Pericardium fibroblast (primary cell): ENCODE data around the genes CERS1 and COPE.

DNA sequence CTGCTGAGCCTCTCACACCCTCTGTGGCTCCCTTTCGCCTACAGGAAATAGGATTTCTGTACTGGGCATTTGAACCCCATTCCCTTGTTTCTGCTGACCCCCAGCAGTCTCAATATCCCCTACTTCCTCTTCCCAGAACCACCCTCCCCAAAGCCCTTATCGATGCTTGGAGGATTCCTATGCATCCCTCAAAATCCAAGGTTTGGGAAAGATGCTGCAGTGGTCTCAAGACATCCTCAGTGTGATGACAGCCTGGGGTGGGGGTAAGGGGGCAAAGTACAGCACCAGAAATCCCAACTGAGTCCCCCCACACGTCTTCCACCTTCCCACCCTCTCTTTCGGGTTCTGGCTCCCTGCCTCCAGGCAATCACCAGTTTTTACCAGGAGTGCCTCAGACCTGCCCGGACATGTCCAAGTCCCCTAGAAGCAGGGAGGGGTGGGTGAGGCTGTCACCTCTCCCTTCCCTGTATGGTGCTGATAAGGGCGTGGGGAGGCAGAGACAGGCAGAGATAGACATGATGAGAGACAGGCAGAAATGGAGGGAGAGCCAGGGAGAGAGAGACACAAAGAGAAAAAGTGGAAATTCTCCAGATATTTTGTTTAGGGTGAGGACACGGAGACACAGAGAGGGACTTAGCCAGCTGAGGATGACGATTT lies 12.3 kb upstream of the GDF15 start:
- RAMPAGE, long total RNA: no peak

- RAMPAGE, long total RNA: no peak
Measured at GRCh38 chr19:18435938-18436651, 1.8 kb downstream of the ISYNA1 start.

- RAMPAGE, long total RNA: no peak
Measured at GRCh38 chr19:18440291-18440859, 2.4 kb upstream of the ISYNA1 start.

DNA sequence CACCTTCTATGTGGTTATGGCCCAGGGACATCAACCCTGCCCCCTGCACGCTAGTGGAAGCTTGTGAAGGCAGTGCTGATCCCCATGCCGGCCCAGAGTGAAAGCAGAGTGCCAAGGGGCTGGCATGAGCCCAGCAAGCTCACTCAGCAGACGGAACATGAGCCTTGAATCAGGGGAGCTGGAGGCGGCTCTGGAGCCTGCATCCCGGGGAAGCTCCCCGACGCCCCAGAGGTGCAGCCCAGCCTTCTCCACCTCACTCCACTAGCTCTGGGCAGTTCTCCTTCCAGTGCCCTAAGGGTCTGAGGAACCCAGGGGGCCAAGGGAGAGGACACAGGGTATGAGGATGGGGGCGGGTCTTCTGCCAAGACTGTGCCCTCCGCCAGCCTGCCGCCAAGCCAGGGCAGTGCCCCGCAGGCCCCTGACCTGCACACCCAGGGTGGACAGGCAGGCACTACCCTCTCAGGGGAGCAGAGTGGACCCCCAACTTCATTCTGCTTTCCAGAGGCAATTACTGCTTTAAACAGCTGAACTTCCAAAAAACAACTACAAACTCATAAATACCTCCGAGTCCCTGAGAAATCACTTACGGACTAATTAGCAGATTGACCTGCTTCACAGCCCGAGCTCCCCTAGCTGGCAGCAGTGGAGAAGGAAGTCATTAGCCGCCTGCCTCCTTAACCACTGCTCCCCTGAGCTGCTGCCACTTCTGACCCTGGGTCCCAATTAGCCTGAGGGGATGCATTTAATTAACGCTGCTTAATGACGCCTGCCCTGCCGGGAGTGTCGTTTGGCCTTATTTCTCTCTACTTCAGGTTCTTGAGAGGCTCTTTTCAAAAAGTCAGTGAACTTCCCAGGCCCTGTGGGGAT lies 19.3 kb upstream of the ISYNA1 start:
- RAMPAGE, long total RNA: no peak

GRCh38 chr19:18465092-18465514 lies 27.2 kb upstream of the ISYNA1 start:
- RAMPAGE, long total RNA: no peak

GRCh38 chr19:18486253-18486845 lies 35.5 kb downstream of the ELL start:
- RAMPAGE, long total RNA: no peak

DNA sequence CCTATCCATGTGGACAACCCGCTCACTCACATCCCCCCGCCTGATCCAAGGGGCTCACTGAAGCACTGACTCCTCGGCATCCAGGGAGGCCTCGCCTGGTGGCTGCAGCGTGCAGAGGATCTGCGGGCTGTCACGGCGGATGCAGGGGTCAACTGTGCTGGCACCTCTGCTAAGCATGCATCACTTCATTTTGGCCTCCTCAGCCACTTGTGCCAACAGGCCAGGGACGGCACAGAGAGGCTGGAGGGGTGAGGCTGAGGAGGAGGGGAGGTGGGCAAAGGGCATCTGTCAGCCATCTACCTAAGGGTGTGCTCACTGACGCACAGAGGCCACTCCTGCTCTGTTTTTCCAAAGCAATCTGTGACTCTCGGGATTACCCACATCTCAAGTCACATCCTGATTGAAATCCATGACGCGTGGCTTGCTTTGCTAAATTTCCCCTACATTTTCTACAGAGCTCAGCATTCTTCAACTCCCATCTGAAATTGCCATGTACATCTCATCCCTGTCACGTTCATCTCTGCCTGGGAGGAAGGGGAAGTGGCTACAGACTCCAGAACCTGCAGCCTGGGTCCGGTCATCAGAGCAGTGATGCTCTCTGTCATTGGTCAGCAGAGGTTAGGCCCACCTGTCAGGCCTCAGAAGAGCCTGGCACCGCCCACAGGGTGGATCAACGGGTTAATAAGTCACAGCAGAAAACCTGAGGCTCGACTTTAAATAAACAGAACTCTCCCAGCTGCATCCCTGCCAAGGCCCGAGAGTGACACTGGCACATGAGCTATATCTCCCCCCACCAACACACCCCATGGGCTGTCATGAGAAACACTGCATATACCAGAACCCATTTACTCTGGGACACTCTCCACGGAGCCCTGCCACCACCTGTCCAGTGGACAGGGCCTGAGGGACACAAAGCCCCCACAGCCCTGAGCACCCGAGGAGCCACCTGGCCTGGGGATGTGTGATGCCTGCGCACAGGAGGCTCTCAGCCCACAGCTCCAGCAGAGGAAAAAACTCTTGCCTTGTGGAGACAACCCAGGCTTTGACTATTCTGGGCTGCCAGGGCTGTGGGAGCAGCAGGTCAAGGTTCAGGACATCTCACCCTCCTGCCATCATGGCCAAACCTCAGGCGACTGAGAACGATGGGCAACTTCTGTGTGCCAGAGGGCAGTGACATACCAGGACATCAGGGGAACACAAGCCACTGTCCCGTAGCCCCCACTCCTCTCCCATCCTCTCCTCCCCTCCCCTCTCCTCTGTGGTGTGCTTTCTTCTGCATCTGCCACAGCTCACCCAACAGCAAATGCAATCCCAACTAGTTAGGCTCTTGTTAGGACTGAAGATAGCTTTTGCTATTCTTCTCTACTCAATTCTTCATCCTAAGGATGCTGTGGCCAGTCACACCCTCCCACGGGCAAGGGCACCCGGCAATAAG lies 17.4 kb downstream of the ELL start:
- RAMPAGE, long total RNA: no peak

GRCh38 chr19:18507576-18508433 lies 14.1 kb downstream of the ELL start:
- RAMPAGE, long total RNA: no peak

- RAMPAGE, long total RNA: no peak
Measured at GRCh38 chr19:18519769-18520476, 1.9 kb downstream of the ELL start.

DNA sequence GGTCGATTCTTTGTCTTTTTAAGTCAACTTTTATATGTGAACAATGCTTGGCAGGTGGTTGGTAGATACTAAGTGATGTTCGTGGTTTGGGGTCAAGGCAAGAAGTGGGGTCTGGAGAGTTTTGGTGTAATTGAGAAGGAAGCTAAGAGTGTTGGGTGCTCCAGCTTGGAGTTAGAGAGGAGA lies 860 bp downstream of the UBA52 start:
- RAMPAGE, long total RNA: no peak

DNA sequence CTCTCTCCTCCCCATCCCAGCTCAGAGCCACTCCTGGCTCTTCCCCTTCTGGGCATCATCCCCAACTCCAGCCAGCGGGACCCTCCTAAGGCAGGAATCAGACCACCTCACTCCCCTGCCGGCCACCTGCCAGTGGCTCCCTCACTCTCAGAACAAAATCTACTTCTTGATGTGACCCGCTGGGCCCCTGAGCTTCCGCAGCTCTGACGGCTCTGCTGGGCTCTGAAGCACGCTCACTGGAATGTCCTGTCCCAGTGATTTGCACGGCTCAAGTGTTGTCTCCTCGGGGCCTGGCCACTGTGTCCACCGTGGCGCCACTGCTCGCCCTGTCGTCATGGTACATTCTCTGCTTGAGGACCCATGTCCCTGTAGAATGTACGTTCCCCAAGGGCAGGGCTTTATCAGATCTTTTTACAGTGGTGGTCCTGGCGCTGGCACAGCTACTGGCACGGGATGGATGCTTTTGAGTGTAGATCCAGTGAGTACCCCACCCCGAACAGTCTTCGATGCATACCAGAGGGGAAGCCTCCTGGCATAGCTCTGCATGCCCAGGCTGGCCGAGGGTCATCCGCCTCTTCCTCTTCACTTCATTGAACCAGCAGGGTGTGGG lies 12.1 kb downstream of the KLHL26 start:
- RAMPAGE, long total RNA: no peak

DNA sequence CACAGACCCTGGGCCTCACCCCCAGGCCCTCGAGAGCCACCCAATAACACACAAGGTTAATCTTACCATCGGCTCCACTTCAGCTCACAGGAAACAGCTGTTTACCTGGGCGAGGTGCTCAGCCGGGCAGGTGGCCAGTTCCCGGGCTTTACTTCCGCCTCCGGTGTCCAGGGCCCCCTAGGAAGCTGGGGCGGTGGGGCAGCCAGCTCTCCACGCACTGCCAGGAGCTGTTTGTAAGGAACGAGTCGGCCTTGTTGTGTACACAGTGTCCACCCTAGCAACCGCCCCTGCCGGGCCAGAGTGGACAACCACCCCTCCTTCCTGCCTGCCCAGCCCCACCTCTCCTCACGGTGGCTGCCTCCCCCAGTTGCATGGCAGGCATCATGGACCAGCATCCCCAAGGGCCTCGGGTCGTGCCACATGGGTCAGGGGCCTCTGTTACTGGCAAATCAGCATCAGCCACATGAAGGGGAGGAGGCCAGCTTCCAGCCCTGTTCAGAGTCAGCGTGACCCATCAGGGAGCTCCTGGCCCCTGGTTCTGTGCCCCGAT lies 49.3 kb downstream of the COMP start:
- RAMPAGE, long total RNA: no peak

DNA sequence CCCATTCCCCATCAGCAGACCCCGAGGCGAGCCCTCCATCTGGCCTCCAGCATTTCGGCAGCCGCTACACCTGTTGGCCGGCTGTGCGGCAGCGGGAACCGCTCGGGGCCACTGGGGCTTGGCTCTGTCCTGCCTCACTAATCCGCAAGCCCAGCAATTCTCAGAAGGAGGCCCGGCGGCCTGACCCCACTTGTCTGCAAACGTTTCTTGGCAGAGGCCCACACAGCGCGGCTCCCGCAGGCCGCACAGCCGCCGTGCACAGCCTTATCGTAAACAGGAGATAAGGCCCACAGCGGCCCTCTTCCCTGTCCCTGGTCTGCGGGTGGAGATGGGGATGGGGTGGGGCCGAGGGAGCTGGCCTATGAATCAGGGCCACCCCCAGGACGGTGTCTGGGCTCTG lies 47.9 kb downstream of the COMP start:
- RAMPAGE, long total RNA: no peak

DNA sequence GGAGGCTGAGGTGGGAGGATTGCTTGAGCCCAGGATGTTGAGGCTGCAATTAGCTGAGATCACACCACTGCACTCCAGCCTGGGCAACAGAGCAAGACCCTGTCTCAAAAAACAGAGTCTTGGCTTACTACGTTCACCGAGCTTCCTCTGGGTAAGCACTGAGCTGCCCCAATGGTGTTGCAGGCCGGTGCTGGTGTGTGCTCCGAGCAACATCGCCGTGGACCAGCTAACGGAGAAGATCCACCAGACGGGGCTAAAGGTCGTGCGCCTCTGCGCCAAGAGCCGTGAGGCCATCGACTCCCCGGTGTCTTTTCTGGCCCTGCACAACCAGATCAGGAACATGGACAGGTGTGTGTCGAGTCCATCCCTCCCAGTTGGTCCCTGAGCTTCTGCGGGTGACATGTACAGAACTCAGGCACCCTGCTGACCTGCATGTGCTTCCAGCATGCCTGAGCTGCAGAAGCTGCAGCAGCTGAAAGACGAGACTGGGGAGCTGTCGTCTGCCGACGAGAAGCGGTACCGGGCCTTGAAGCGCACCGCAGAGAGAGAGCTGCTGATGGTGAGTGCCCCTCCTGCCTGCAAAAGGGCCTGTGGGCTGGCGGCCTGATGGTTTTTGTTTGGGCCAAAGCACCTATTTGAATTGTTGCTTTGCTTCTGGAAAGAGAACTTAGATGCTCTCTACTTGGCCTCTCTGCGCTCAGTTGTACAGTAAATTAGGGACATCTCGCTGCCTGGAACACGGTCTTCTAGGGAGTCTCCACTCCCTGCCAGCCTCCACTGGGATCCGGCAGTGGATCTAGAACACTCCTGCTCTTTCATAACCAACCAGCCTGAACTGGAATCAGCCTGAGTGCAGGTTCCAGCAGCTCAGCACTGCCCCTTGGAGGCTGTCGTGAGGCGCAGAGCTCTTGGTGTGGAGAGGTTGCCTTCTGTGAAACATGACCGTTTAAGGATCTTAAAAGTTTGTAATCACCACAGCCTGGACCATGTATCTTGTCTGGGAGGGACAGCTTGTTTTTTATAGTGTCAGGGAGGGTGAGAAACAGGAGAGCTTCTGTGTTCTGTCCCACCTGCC lies 24.3 kb downstream of the UPF1 start:
- RAMPAGE, long total RNA: no peak

DNA sequence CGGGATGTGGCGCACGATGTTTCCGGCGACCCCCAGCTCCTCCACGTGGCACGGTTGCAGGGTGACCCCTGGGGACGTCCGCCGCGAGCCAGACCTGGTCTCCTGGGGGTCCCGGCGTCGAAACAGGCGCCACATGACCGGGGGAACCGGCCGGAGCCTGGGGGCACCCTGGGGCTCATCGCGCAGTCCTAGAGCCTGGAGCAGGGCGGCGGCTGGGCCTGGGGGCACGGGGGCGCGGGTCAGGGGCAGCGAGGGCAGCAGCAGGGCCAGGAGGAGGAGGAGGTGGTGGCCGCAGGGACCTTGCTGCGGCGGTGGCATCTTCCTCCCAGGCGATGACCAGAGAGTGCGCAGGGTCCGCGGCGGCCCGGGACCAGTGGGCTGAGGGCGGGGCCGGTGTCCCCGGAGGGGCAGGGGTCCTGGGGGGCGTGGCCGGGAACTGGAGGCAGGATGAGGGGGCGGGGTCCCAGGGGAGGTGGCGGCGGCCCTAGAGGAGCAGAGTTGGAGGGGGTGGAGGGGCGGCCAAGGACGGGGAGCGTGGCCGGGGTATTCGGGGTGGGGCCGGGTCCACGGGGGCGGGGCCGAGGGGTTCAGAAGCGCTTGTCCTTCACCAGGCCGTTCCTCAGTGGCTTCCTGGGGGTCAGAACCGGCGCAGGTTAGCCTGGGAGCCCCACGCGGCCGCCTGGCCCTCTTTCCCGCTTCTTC lies 25.8 kb downstream of the CERS1 start:
- RAMPAGE, long total RNA: no peak

DNA sequence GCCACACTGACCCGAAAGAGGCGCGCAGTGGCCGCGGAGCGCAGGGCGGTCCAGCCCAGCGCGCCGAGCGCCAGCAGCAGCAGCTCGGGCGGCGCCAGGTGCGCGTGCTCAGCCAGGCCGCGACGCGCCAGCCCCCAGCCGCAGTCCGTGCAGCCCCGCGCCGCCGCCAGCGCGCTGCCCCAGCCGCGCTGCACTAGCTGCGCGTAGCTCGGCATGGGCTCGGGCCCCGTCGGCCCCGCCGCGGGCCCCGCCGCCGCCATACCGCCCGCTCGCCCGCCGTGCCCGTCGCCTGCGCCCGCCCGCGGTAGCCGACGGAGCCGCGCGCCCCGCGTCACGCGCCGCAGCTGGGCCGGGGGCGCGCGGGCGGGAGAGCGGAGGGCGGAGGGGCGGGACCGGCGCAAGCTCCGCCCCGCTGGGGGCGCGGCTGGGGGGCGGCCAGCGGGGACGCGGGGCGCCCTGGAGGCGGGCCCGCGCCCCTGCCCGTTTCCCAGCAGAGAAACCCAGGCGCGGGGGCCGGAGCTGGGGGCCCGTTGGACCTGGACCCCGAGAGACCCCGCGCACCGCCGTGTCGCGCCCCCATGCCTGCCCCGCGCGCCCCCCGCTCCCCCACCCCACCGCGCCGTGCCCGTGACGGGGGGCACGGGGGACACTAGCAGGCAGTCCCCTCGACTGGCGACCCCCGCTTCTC lies at the start of gene CERS1:
TSS of gene CERS1 (minus strand) at position 346 of the 688 bp plus-strand sequence.
- RAMPAGE, long total RNA: no peak

DNA sequence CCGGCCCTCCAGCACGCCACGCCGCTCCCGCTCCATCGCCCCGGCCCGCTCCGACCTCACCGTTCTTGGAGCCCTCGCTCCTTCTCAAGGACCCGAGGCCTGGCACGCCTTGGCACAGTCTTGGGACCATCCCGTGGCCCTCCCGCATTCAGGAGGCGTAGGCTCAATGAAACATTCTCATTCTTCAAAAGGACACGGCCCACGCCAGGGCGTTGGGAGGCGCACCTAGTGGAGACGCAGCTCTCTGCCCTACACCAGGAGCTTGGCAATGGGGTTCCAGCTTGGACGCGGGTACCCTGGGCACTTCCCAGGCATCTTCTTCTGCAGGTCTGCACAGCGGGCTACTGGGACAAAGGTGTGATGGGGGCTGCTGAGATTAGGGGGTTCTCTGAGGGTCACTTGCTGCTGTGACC lies 549 bp upstream of the CERS1 start:
- RAMPAGE, long total RNA: no peak

DNA sequence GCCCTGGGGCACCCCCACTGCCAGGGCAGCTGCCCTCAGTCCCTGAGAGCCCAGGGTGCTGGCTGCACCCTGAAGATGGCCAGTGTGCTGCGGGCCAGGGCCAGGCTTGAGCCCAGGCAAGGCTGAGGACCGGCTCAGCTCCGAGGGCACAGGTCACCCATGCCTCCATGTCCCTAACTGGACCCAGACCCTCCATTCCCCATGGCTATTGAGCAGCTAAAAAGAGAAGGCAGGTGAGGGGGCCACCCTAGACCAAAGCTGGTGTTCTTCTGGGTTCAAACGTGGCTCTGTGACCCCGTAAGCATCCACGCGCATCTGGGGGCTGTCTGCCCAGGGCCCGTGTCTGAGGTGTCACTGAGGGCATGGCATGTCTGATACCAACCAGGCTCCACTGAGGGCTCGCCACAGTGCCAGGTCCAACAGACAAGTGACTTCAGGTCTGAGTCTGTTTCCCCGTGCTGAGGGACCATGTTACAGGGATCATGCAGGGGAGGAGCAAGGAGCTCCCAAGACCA lies 11.6 kb downstream of the COPE start:
- RAMPAGE, long total RNA: no peak

DNA sequence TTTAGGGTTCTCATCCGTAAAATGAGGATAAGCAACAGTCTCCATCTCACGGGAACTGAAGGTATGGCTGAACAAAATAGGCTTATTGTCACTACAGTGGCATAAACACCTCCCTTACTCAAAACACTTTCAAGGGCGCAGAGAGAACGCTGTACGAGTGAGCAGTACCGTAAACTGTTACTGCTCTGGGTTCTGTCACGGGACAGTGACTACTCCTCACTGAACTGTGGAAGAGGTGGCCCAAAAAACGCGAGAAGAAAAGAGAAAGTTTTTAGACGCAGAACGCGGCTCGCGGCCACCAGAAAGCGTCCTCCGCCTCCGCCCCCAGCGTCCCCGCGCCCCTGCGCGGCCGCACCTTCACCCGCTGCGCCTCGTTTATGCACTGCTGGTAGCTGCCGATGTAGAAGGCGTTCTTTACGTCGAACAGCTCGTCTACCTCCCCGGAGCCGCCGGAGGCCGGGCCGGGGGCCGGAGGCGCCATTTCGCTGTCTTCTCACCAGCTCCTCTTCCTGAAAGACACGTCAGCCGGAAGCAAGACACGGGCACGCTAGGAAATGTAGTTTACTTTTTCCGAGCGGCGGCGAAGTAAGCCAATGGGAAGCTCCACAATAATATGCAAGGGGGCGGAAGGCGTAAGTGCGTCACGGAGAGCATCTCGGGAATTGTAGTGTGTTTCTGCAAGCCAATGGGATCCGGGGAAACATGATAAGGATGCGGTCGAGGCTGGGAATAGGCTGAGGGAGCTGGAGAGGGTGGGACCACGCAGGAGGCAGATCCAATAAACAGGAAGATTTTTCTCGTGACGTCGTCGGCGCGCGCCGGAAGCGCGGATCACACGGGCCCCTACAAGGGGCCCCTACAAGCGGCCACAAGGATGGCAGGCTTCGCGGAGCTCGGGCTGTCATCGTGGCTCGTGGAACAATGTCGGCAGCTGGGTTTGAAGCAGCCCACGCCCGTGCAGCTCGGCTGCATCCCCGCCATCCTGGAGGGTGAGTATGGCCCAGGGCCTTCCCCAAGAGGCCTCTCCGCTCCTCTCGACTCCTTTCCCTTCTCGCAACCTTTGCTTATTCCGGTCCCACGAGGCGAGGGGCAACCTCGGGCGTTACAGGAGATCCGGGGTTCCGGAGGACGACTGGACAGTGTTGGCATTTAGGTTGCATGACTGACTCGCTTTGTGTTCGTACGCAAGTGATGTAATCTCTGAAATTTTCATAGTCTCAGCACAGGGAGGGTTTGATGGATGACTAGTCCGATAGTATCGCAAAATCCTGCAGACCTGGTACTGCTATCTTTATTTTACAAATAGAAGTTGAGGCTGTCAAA lies at the start of gene COPE:
TSS of gene COPE (minus strand) at position 520 of the 1,323 bp plus-strand sequence.
- RAMPAGE, long total RNA: start-site peak on the minus strand centred at position 505 of the sequence, 37 bp wide, 808 and 710 reads in 2 replicates; start-site peak on the plus strand centred at position 861 of the sequence, 26 bp wide, 84 and 36 reads in 2 replicates

- RAMPAGE, long total RNA: no peak
Measured at GRCh38 chr19:19004302-19004854, 28.9 kb downstream of the SUGP2 start.